Lower leg skin (tissue), 2 donors: ENCODE results near the gene IL31RA.

- PRO-cap = no peak
- RAMPAGE, long total RNA, 2 experiments = no peak in any of the 2 experiments
Measured at GRCh38 chr5:52709587-52710159, 78.0 kb upstream of the ITGA1 start.

GRCh38 chr5:52711019-52711517 is 76.6 kb upstream of the ITGA1 start:
- PRO-cap = no peak
- RAMPAGE, long total RNA, 2 experiments = no peak in any of the 2 experiments

DNA sequence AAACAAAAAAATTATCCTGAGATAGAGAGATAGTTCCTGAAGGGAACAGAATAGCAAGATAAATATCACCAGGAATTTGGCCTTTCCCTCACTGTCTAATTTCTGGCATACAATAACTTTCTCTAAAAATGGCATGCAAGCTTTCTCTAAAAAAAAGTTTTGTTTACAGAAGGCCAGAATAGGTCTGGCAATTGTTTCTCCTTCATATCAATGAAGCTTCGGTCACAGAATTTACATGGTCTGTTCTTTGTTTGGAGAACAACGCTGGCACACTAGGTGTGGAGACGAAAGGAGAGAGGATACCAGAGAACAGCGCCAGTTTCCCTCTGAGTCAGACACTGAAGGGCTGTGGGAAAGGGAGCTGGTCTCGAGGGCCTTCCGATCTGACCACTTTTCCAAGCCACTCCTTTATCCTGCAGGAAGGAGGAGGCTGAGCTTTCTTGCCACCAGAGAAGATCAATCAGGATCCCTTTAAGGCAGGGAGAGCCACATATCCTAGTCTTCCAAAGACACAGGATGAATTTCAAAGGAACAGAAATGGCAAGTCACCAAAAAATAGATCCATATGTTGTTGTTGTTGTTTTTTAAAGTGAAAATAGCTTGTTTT is 60.1 kb upstream of the ITGA1 start:
- PRO-cap = bidirectional peak, plus-strand start at position 329 of the sequence, minus-strand start at position 340 of the sequence
- RAMPAGE, long total RNA, 2 experiments = no peak in any of the 2 experiments

DNA sequence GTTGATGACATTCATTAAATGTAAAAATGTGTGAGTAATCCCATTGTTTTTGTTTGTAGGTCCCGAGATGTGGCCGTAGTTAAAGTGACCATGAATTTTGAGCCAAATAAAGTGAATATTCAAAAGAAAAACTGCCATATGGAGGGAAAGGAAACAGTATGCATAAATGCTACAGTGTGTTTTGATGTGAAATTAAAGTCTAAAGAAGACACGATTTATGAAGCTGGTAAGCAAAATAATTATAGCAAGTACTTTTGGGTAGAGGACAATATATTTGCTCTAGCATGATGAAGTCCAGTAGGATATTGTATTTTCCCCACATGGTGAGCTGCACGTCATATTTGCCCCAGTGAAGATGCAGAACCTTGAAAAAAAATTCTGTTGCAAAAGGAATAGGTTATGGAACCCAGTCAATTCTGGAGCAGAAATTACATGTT is 70.5 kb upstream of the ITGA2 start:
- PRO-cap = no peak
- RAMPAGE, long total RNA, 2 experiments = no peak in any of the 2 experiments

DNA sequence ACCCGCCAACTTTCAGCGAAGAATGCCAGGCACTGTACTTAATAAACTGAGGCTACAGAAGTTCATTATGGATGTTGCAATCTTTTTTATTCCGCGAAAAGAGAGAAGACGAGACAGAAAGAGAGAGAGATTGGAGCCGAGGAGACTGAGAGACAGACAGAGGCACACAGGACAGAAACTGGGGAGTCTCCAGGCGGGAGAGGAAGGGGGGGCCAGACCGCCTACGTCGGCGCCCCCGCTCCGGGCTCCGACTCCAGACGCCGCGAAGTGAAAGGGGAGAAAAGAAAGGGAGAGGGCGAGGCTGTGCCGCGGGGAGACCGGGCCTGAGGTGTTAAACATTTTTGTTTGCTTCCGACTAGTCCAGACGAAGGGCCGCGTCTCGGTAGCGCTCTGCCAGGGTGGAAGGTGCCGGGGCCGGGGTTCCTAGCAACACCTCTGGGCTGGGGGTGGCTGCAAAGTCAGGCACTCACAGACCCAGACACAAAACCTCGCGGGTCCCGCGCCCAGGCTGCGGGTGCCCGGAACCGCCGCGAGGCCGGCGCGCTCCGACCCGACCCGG is 864 bp upstream of the FST start:
- PRO-cap = unidirectional peak, plus-strand start at position 89 of the sequence; bidirectional peak, plus-strand start at position 277 of the sequence, minus-strand start at position 173 of the sequence
- RAMPAGE, long total RNA, 2 experiments = no peak in any of the 2 experiments

- PRO-cap = no peak
- RAMPAGE, long total RNA, 2 experiments = no peak in any of the 2 experiments
Measured at GRCh38 chr5:53985355-53986187, 324.8 kb downstream of the ARL15 start.

GRCh38 chr5:54002688-54003377 is 307.5 kb downstream of the ARL15 start:
- PRO-cap = no peak
- RAMPAGE, long total RNA, 2 experiments = no peak in any of the 2 experiments

GRCh38 chr5:54017447-54018030 is 292.8 kb downstream of the ARL15 start:
- PRO-cap = no peak
- RAMPAGE, long total RNA, 2 experiments = no peak in any of the 2 experiments

DNA sequence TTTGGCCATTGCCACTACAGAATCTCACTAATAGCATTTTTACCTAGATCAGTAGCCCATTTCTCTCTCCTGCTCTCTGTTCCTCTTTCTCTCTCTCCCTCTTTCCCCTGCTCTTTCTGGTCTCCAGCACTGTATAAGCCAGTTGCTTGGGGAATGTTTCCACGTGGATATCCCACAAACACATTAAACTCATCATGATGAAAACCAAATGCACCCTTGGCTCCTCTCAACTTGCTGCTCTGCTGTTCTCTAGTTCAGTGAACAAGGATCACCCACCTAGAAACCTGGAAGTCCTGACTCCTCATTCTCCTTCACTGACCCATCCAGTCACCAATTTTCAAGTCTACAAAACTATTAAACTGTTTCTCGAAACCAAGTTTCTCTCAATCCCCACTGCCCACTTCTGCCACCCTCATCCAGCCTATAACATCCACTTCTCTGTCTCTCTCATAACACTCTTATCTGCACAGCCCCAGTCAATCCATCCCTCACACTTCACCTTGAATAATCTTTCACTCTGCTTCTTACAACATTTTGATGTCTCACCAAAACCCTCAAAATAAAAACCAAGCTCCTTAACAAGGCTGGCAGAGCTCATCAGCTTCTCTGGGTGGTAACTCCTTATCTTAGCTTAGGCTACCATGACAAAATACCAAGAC is 79.3 kb downstream of the ARL15 start:
- PRO-cap = no peak
- RAMPAGE, long total RNA, 2 experiments = no peak in any of the 2 experiments

GRCh38 chr5:54242171-54242672 is 68.2 kb downstream of the ARL15 start:
- PRO-cap = no peak
- RAMPAGE, long total RNA, 2 experiments = no peak in any of the 2 experiments

GRCh38 chr5:54581228-54581921 is 63.8 kb downstream of the SNX18 start:
- PRO-cap = no peak
- RAMPAGE, long total RNA, 2 experiments = no peak in any of the 2 experiments

GRCh38 chr5:54645967-54646655 is 128.6 kb downstream of the SNX18 start:
- PRO-cap = unidirectional peak, plus-strand start at chr5:54646419
- RAMPAGE, long total RNA, 2 experiments = no peak in any of the 2 experiments

- PRO-cap = no peak
- RAMPAGE, long total RNA, 2 experiments = no peak in any of the 2 experiments
Measured at GRCh38 chr5:54703656-54704312, 186.2 kb downstream of the SNX18 start.

GRCh38 chr5:54901173-54901784 is 84.1 kb downstream of the ESM1 start:
- PRO-cap = bidirectional peak, plus-strand start at chr5:54901688, minus-strand start at chr5:54901452
- RAMPAGE, long total RNA, 2 experiments = no peak in any of the 2 experiments

GRCh38 chr5:55502753-55503585 is 31.8 kb downstream of the PLPP1 start:
- PRO-cap = no peak
- RAMPAGE, long total RNA, 2 experiments = no peak in any of the 2 experiments

DNA sequence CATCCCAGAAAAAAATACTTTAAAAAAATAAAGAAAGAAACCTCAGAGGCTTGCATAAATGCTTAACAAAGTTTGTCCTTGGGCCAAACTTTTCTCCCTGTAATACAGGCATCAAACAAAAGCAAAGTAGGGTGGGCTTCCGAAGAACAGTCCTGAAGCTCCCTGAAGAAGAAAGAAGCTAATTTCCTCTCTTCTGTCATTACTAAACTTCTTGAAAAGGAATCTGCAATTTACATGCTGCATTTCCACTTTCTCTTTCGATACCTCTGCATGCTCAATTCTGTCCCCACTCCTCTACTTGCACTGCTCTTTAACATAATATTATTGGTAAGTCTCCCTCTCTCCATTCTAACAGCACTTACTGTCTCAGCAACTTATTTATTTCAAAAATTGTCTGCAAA is 3.8 kb upstream of the PLPP1 start:
- PRO-cap = no peak
- RAMPAGE, long total RNA, 2 experiments = no peak in any of the 2 experiments

GRCh38 chr5:55591565-55592090 is 56.9 kb upstream of the PLPP1 start:
- PRO-cap = no peak
- RAMPAGE, long total RNA, 2 experiments = no peak in any of the 2 experiments

DNA sequence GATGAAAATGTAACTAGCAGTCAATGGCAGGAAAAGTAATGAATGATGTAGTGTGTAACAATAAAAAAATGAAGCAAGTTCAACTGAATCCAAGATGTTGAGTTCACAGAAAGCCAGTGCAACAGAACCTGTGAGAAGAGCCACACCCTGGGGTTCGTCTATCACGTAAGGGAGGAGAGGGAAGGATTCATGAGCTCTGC is 60.1 kb upstream of the PLPP1 start:
- PRO-cap = no peak
- RAMPAGE, long total RNA, 2 experiments = no peak in any of the 2 experiments

GRCh38 chr5:55851189-55851684 is at the start of gene IL31RA:
IL31RA (plus strand) TSS chr5:55851357.
- PRO-cap = unidirectional peak, plus-strand start at chr5:55851357
- RAMPAGE, long total RNA, 2 experiments = start-site peak on the plus strand in 1 of 2 experiments, at chr5:55851352-55851365 at its widest, 14 reads per replicate

DNA sequence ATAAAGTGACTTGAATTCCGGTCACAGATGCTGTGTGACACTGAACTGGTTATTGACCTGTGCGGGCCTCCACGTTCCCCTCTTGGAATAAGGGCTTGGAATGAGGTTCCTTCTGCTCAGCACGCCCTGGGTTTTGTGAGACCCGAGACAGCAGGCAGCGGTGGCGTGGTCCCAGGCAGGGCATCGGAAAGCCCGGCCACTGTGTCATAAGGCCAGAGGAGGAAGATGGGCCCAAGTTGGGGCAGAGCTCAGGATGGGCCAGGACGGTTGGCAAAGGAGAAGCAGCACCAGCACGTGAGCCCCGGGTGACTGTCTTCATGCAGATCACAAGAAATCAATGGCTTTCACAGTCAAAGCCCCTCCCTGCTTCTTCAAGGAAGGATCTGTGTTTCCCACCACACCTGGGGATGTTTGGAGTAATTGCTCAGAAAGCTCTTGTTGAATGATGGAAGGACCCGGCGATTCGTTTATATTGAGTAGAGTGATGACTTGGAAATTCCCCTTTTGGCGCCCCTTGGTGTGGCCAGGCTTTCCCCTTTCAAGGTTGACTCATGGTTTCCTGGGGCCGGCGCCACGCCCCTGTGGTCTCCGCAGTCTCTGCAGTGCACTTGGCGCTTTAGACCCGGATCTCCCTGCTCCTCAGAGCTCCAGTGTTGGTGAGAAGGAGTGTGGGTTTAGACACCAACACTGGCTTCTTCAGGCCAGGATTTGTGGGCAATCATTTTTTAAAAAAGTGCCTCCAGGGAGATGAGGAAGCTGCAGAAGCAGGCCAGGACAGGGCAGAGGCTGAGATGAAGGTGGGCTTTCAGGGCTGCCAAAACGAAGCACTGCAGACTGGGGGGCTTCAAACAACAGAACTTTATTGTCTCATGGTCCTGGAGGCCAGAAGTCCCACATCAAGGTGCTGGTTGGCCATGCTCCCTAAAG is 52.1 kb downstream of the IL31RA start:
- PRO-cap = no peak
- RAMPAGE, long total RNA, 2 experiments = no peak in any of the 2 experiments